ENCODE measurements around the genes KCTD8 and FRYL.

- RRBS = no CpG with 5 or more reads among the region's 7 CpGs
Observed at GRCh38 chr4:41144716-41145329, 69.5 kb downstream of the APBB2 start.

GRCh38 chr4:41195106-41195775, 19.1 kb downstream of the APBB2 start:
- RRBS = no CpG with 5 or more reads among the region's 9 CpGs

- RRBS = 2% methylated on average over 11 of the region's 92 CpGs
Observed at GRCh38 chr4:41257084-41258027, 628 bp downstream of the UCHL1 start.

DNA sequence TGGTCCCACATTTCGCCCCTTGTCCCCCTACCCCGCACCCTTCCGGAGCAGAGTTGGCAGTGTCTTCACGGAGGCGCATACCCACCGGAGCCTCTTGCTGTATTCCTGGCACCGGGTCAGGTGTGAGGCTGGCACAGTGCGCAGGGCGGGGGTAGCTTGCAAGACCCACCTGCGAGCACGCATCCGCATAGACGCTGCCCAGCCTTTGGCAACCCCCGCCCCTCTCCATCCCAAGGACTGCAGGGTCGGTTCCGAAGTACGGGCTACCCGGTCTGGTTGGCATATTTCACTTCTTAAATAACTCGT, 104.6 kb downstream of the UCHL1 start:
- RRBS = 1% methylated on average over 6 of the region's 19 CpGs

- RRBS = 2% methylated on average over 2 of the region's 8 CpGs
Observed at GRCh38 chr4:41361659-41361877, 104.8 kb downstream of the UCHL1 start.

DNA sequence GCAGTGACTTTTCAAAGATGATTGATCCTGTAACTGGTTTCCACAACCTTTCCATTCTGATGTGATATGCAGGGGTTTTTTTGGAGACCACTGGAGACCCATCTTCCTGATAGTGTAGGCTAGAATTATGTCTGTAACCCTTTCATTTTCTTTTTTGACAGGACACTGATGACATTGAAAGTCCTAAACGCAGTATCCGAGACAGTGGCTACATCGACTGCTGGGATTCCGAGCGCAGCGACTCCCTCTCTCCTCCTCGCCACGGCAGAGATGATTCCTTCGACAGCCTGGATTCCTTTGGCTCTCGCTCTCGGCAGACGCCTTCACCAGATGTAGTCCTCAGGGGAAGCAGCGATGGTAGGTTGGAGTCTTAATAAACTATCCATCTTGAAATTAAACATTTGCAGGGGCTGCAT, 75.4 kb downstream of the LIMCH1 start:
- RRBS = no CpG with 5 or more reads among the region's 13 CpGs

DNA sequence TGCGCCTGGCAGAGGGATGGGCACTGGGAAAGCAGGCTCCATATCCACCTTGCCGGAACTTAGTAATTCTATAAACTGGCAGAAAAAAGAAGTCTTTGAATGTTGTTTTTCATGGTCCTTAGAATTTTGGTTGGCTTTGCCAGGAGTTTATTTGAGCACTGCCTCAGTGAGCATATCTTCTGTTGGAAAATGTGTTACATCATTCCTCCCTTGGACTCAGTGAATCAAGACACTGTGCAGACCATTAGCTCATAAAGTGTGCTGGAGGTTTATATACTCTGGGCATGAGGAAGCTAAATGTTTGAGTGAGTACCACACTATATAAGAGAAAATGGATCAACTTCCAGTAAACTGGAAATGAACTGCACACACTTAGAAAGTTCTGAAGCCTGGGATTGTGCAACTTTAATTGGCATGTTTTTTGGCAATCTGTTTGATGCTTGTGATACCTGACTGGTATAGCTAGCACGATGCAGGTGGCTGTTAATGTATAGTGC, 75.8 kb downstream of the LIMCH1 start:
- RRBS = no CpG with 5 or more reads among the region's 3 CpGs

- RRBS = no CpG with 5 or more reads among the region's 45 CpGs
Observed at GRCh38 chr4:41643979-41644960, 104.3 kb downstream of the PHOX2B start.

DNA sequence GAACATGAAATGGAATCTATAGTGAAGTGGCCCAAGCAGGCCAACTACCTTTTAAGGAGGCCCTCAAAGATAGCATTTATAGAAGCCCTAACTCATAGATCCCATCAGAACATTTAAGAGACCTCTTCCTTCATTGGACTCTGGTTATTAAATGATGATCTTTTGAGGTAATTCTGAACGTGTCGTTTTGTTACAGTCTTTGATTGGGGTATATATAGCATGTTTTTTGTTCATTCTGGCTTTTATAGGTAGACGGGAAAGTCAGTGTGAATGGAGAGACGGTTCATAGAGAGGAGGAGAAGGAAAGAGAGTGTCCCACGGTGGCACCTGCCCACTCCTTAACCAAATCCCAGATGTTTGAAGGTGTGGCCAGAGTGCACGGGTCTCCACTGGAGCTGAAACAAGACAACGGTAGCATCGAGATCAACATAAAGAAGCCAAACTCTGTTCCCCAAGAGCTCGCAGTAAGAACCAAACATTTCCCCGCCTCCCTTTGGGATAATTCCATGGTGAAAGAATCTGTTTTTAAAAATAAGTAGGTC, 98.3 kb downstream of the PHOX2B start:
- RRBS = no CpG with 5 or more reads among the region's 10 CpGs

DNA sequence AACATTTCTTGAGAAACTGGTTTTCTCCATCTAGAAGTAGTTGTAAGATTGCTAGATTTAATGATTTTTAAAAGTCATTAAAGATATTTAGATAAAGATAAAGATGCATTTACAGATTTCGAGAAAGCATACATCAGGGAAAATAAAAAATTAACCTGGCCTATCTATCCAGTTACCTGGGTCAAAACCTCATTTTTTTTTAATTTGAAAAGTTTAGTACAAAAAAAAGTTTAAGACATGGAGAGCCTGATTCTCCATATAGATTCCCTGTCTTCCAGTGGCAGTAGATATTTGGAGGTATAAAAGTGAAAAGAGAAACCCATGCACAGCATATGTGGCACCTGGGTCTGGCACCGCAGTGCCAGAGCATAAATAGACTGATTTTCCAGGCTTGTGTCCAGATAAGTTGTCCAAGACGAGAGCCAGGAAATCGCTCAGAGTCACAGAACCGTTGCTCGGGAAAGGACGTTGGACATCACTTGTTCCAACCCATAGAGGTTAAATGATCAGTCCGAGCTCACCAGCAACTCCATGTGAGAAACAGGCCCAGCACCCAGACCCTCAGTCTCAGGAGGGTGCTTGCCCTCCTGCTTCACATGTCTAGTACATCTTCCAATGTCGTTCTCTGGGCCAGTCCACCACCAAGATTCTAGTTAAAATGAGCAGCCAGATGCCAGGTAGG, 92.1 kb downstream of the PHOX2B start:
- RRBS = no CpG with 5 or more reads among the region's 9 CpGs

- RRBS = no CpG with 5 or more reads among the region's 4 CpGs
Observed at GRCh38 chr4:42412025-42412584, 14.8 kb downstream of the SHISA3 start.

DNA sequence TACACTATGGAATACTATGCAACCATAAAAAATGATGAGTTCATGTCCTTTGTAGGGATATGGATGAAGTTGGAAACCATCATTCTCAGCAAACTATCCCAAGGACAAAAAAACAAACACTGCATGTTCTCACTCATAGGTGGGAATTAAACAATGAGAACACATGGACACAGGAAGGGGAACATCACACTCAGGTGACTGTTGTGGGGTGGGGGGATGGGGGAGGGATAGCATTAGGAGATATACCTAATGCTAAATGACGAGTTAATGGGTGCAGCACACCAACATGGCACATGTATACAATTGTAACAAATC, 767.6 kb downstream of the GRXCR1 start:
- RRBS = no CpG with 5 or more reads among the region's 1 CpG

DNA sequence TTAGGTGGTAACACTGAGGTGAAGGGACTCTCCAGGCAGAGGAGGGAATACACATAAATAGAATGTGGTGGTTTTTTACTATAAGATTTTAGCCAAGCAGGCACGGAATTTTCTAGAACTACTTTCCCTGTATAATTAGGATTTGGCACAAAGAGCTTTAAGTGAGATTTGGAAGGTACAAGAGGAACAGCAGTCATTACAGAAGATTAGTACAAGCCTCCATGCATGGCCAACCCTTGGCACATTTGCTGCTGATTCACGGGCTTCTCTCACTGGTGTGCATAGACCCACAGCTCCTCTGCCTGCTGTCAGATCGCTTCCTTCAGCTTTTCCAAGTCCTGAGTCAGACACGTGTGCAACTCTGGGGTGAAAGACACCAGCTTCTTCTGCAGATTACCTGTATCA, 685.5 kb downstream of the KCTD8 start:
- RRBS = no CpG with 5 or more reads among the region's 4 CpGs

- RRBS = 4% methylated on average over 43 of the region's 85 CpGs
Observed at GRCh38 chr4:44448433-44449418, at the start of gene KCTD8. Gene KCTD8 (minus strand): TSS chr4:44448809.

GRCh38 chr4:46388463-46389784, 1.0 kb downstream of the GABRA2 start:
- RRBS = 4% methylated on average over 10 of the region's 39 CpGs

GRCh38 chr4:47851686-47852075, 13.8 kb upstream of the CORIN start:
- RRBS = no CpG with 5 or more reads among the region's 5 CpGs

GRCh38 chr4:48058450-48059112, 42.0 kb downstream of the NIPAL1 start:
- RRBS = no CpG with 5 or more reads among the region's 3 CpGs

DNA sequence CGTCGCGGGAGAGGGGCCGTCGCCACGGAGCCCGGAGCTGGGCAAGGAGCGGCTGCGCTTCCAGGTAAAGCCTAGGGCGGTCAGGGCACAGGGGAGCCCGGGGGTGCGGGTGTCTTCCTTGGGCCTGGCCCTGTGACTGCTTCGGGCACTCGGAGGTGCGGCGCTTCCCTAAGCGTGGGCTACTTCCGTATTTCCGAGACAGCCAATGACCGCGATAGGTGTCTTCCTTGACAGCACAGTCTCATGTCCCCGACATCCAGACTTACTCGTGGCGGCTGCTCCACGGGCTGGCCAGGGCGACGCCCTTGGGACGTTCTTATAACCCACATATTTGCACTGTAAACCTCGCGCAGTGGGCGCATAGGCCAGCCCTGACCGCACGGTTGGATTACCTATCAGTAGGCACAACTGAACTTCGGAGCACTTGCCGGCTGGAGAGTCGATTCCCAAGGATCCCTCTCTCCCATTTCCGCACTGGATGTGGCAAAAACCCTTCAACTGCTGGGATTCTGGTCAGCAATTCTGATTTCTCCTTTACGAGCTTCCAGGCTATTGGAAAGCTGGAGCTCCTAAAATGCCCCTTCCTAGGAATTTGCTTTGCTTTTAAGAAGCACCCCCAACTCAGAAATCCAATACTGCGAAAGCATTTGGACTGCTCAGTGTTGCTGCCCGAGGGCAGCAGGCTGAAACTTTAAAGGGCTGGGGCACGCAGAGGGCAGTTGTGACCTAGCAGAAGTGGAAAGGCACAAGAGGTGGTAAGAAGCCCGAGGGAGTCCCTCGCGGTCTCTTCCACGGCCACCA, 1.3 kb downstream of the ZAR1 start:
- RRBS = 96% methylated on average over 11 of the region's 45 CpGs

DNA sequence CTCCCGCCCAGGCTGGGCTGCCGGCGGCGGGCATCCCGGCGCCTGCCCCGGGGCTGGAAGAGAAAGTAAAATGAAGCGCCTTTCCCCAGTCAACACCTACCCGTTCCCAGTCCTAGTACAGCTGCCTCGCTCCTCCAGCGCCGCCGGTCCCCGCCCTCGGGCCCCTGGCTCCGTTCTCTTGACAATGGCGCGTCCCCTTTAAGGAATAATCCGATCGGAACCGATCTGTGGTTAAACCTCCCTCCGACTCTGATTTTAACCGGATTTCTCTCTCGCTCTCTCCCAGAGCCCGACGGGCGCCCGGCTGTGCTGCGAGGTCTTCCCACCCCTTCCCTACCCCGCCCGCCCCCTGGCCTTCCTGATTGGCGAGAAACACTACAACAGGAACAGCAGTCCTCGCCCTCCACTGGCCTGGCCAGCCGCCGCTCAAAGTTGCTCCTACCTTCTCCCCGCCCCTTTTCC, at the start of gene FRYL:
TSS of gene FRYL (minus strand) at position 302 of the 462 bp plus-strand sequence.
- RRBS = under 1% methylated on average over 13 of the region's 36 CpGs